Mesenteric fat pad (tissue), 1 donor: ENCODE measurements around a stretch of chr7.

- PRO-cap, result no peak
Measured at GRCh38 chr7:27735742-27736198, 4.2 kb upstream of the TAX1BP1 start.

DNA sequence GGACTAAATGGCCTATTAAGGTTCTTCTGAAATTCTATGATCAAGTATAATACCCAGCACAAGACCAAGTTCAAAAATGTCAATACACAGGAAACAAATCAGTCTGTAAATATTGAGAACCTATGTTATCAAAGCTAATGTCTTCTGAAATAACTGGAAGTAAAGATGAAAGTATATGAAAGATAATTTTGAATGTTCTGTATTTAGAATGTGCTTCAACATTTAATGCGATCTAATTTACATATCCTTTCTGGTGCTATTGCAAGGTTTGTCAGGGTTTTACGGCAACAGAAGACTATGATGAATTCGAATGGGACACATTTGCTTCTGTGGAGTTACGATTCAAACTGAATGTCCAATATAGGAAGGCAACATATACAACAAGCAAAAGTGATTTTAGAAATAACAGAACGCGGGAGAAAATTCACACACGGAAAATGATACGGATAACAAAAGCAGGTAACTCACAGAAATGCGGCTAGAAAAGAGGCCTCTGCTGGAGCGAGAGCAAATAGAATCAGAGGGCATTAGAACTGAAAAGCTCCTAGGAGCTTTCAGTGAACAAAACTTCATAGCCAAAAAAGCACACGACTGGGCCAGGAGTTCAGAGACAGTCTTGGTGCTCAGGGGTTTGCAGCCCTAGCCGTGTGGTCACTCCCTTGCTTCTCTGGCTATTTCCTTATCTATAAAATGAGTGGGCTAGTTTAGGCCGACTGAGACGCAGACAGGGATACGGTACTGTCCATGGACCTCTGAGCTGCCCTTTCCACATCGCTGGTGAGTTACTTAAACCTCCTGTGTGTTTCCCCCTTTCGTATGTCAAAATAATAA, 655 bp upstream of the TAX1BP1 start:
- PRO-cap, result no peak

GRCh38 chr7:27944666-27945179, 204.8 kb downstream of the TAX1BP1 start:
- PRO-cap, result no peak

- PRO-cap, result no peak
Measured at GRCh38 chr7:27954268-27954700, 214.3 kb downstream of the TAX1BP1 start.

- PRO-cap, result no peak
Measured at GRCh38 chr7:28102850-28103565, 77.6 kb downstream of the JAZF1 start.

GRCh38 chr7:28123799-28124388, 56.7 kb downstream of the JAZF1 start:
- PRO-cap, result no peak

- PRO-cap, result no peak
Measured at GRCh38 chr7:28516335-28516621, 104.0 kb downstream of the CREB5 start.

DNA sequence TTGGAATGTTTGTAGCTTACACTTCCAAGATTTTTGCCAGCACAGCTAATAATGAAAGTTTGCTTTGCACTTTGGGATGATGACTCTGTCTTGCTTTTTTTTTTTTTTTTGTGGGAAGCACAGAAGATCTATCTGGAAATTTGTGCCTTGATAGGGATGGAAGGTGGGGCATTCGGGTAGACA, 225.6 kb downstream of the TRIL start:
- PRO-cap, result no peak

DNA sequence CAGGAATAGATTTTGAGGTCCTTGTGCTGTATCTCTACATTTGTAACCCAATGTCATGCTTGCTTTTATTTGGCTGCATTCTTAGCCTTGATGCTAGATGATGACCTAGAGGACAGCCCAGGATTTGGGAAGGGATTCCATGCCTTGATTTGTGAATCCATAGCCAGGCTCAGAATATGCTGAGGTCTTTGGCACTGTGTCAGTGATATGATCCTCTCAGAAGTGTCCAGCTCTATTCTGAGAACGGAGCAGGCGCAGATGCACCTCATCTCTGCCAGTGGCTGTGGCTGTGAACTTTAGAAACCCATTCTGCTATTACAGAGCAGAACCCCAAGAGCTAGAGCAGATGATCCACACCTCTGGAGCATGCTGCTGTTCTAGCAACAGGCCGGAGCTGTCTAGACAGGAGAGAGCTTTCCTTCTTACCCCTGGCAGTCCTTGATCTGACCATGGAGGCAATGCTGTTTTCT, 212.8 kb downstream of the TRIL start:
- PRO-cap, result no peak

DNA sequence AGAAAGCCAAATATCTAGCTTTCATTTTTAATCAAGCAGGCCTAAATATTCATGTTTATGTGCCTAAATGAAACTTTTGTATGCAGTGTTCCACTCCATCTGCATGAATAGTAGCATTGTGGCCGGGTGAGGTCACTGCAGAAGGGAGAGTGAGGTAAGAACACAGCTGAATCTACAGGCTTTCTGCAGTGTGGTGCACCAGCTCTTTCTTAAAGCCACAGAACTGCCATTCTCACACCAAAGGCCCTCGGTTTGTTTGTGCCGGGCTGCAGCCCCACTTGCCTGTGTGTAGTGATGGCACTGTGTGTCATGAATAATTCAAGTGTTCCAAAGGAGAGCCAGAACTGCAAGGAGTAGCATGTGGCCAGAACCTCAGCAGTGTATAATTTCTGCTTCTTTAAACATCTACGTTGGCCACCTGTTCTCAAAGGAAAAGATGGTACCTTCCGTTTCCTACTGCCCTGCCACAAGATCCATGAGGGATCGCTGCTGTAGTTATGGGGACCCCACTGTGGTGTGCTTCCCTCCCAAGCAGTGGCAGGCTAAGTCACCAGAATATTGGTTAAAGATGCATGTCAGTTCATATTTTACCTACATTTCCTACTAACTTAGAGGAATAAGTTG, 204.0 kb downstream of the TRIL start:
- PRO-cap, result no peak

DNA sequence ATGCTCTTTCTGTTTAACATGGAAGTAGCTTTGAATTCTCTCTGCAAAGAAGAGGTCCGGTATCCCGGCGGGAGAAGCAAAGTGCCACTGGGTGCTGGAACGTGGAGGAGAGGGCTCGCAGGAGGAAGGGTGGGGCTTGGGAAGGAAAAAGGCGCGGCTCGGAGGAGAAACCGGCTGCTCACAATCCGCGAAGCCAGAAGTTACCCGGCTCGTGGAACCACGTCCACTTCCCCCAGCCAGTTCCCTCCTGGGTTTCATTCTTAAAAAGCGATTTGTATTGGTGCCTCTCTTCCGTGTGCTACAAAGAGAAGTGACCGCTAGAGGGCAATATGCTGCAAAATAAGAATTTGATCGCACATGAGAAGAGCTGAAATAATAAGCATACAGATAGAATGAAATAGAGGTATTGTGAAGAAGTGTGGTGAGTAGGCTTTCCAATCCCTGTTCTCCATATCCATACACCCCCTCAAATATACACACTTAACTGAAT, 31.2 kb downstream of the TRIL start:
- PRO-cap, result no peak

- PRO-cap, result no peak
Measured at GRCh38 chr7:28984554-28984847, 26.4 kb upstream of the TRIL start.

GRCh38 chr7:29197379-29198391, 3.1 kb downstream of the CHN2 start:
- PRO-cap, result no peak

GRCh38 chr7:29206144-29206598, 11.6 kb downstream of the CHN2 start:
- PRO-cap, result no peak

- PRO-cap, result no peak
Measured at GRCh38 chr7:29248907-29249463, 54.4 kb downstream of the CHN2 start.

DNA sequence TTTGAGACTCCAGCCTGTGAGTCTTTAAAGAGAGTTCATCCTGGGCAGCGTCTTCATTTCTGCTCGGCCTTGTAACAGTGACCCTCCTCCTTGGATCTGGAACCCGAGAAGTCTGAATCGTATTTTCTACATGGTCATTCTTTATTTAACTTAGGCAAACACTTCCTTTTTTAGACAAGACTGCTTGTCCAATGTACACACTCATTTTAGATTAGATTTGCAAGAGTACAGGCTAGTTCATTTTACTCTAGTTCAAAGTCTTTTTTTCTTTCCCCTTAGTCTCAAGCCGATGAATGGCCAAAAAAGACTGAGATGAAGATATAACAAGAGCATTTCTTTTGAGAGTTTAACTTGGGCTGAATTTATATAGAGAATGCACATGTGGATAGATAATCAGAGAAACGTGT, 133.5 kb downstream of the CHN2 start:
- PRO-cap, result no peak

GRCh38 chr7:29337537-29337937, 143.0 kb downstream of the CHN2 start:
- PRO-cap, result no peak

DNA sequence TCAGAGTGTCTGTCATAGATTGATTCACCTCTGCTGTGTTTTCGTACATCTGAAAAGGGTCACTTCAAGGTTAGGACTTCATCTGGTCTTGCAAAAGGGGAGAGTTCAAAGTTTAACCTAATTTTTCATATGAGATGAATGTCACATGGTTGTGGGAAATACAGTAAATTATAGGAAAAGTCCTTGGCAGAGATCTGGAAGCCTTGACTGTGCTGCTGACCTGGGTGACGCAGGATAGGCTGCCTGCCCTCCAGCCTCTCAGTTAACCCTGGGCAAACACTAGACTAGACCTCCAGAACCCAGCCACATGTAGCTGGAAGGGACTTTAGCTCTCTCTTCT, 75.5 kb upstream of the PRR15 start:
- PRO-cap, result no peak

DNA sequence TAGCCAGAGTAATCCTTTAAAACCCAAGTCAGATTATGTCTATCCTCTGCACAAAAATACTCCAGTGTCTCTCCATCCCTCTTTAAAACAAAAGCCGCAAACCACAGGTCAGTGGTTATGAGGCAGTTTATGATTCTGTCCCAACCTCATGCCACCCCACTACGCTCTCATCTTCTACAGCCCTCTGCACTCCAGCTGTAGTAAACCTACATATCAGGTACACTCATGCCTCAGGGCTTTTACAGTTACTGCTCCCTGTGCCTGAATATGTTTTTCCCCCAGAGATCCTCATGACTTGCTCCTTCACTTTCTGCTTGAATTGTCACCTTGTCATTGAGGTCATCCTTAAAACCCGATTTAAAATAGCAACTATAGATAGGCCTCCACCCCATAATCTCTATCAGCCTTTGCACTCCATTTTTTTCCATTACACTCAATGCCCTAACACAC, 113.7 kb downstream of the PRR15 start:
- PRO-cap, result no peak

DNA sequence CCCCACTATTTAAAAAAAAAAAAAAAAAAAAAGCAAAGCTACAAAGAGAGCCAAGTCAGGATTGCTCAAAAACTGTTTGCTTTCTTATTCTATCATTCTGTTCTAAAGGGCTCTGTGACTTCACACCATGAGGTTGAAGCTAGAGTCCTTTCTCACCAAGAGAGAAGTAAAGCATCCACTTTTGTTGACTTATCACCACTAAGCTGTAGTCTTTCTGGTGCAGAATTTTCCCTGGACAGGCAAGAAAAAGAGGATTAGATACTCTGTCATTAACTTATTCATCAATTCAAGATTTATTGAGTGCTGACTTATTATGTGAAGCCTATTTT, 10.2 kb upstream of the WIPF3 start:
- PRO-cap, result no peak